Mammary epithelial cell (primary cell): ENCODE results near the genes GABRR3, CPOX, FILIP1L and TBC1D23.

GRCh38 chr3:89351498-89351830, 244.0 kb downstream of the EPHA3 start:
- CAGE, long polyA plus RNA, result no peak
- RRBS, result no CpG with 5 or more reads among the region's 8 CpGs

DNA sequence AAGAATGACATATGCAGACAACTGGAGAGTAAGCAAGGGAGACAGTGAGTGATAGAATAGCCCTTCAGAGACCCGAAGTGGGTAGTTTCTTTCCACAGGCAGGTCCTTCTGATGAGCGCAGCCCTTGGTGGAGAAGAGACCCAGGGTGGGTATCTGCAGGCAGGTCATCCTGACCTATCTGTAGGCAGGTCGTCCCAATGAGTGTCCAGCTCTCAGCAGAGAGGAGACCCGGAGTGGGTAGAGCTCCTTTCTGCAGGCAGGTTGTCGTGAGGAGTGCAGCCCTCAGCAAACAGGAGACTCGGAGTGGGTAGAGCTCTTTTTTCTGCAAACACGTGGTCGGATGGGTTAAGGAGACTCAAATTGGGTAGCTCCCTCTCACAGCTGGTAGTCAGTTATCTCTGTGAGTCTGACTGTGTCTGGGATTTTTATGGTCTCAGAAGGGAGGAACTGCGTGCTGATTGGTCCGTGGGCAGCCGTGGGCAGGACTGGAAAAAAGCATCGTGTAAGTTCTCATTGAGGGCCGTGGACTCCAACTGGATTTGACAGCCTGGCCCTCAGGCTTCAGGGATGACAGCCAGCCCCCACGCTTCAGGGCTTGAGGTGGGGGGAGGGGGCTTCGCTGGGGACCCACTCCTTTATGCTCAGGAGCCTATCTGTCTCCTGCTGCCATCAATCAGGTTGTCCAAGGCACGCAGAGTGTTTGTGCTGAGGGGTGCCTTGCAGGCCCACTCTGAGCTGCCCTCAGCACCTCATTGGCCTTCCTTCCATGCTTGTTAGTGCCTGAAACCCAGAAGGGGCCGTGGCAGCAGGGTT, 463.8 kb downstream of the EPHA3 start:
- CAGE, long polyA plus RNA, result no peak
- RRBS, result no CpG with 5 or more reads among the region's 17 CpGs

GRCh38 chr3:93884538-93885038, 89.1 kb downstream of the PROS1 start:
- CAGE, long polyA plus RNA, result no peak
- RRBS, result no CpG with 5 or more reads among the region's 3 CpGs

DNA sequence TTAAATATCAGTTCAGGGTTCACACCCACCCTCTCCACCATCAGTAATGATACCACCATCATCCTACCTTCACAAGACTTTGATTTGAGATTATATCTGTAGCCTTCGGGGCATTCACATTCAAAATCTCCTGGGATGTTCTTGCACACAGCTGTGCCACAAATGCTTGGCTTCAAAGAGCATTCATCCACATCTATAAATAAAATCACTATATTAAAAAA, 73.0 kb downstream of the PROS1 start:
- CAGE, long polyA plus RNA, result no peak
- RRBS, result no CpG with 5 or more reads among the region's 1 CpG

GRCh38 chr3:94647755-94648249, 584.9 kb downstream of the NSUN3 start:
- CAGE, long polyA plus RNA, result no peak
- RRBS, result no CpG with 5 or more reads among the region's 7 CpGs

GRCh38 chr3:95721802-95722352, 1092.5 kb upstream of the EPHA6 start:
- CAGE, long polyA plus RNA, result no peak
- RRBS, result no CpG with 5 or more reads among the region's 4 CpGs

- CAGE, long polyA plus RNA, result no peak
- RRBS, result 63% methylated on average over 2 of the region's 7 CpGs
Observed at GRCh38 chr3:97548085-97548508, 216.5 kb upstream of the ARL6 start.

DNA sequence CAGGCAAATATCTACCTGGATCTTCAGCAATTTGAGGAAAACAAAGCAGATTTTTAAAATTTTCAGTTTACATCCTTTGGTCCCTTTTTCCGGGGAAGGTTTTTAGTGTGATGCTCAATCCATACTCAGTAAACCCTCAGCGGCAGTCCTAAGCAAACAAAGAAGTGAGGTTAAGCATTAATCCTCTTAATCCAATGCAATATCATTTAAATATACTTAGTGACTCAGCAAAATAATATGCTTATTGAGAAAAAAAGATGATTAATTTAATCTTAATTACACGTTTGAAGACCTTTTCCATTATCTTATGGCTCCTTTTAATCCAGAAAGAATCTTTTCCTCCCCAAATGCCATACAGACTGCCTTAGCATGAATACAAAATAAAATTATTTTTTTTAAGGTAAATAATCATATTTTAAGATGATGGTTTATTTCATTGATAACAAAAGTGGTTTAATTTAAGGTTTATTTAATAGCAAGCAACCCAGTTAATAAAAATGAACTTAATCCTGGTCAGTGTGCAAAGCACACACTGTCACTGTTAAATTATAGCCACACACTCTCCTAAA, at the start of gene GABRR3:
TSS of gene GABRR3 (minus strand) at position 141 of the 569 bp plus-strand sequence.
- CAGE, long polyA plus RNA, result no peak
- RRBS, result no CpG with 5 or more reads among the region's 3 CpGs

DNA sequence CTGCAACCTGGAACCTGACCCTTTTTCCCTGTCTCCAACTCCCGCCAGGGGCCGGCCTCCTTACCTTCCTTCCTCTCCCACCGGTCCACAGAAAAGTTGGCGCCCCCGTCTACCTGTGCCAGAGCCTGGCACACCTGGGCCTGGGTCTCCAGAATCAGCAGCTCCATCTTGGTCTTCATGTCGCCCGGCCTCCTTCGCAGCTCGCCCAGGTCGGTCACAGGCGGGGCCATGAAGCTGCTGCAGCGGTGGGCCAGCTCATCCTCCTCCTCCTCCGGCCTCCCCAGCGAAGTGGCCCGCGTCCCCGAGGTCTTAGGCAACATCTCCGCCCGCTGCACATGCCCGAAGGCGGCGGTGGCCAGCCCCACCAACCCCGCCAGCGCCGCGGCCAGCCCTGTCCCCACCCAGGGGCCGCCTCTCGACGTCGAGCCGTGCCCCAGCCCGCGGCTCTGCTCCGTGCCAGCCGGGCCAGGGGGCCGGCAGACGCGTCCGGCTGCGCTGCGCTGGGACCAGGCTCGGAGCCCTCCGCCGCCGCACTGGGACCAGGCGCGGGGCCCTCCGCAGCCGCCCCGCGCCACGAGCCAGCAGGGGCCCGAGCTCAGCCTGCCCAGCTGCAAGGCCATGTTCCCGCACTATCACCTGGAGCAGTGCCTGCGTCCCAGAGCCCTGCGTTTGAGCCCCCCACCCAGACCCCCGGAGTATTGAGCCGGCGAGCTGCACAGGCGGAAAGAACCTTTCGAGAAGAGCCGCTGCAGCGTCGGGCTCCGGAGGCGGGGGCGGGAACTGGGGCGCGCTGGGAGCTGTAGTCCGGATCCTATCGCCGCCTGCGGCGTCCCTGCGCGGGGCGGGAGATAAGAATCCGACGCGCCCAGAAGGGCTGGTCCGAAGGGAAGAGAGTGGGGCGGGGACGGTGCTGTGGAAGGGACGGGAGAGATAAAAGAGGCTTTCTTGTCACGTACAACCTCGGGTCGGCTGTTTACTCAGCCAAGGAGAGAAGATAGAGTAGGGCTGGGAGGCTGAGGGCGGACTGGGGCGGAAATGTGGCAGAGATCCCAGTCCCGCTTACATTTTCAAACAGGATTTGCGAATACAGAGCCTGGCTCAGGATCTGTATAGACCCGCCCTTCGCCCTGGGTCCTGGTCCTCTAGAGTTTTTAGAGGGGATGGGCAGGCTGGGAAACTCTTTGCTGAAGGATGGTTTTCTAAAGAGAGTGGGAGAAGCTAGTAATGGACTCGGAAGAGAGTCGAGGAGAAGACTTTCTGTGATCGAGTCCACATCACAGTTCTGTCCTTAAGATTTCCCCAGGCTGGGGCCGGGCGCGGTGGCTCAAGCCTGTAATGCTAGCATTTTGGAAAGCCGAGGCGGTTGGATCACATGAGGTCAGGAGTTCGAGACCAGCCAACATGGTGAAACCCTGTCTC, at the start of gene CPOX:
TSS of gene CPOX (minus strand) at position 727 of the 1,419 bp plus-strand sequence.
- CAGE, long polyA plus RNA, result no peak
- RRBS, result 1% methylated on average over 23 of the region's 102 CpGs

DNA sequence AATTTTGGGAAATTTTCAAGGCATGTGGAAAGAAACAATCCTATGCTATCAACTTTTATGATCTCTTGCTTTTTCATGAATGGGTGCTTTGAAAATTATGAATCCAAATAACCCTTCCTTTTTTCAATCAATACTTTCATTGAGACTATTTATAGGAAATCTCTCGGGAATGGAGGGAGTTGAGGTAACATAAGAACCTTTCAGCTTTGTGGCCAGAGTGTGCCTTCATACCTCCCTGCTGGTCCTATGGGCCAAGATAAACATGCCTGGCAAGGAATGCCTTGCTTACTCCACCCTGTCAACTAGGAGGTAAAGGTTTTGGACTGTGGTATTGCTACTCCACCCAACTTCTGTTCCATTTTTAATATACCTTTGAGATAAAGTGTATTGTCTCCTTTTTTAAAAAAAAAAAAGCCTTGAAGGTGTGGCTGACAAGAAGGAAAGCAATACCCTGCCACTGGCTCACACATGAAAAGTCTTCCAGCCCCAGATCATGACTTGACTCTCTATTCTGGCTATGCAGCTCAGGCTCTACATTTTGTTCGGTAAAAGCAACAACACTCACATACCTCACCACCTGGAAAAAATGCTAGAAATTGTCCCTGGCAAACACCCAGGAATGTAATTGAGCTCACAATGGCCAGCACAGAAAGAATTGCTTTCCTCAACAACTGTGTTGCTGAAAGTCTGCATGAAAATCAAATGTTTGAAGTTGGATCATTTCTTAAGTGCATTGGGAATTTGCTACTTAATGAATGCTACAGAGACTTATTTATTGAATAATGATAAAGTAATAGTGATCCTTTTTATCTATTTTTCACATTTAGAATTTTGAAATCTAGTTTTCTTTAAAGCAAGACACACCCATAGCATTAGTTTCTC, 35.9 kb downstream of the COL8A1 start:
- CAGE, long polyA plus RNA, result no peak
- RRBS, result no CpG with 5 or more reads among the region's 2 CpGs

DNA sequence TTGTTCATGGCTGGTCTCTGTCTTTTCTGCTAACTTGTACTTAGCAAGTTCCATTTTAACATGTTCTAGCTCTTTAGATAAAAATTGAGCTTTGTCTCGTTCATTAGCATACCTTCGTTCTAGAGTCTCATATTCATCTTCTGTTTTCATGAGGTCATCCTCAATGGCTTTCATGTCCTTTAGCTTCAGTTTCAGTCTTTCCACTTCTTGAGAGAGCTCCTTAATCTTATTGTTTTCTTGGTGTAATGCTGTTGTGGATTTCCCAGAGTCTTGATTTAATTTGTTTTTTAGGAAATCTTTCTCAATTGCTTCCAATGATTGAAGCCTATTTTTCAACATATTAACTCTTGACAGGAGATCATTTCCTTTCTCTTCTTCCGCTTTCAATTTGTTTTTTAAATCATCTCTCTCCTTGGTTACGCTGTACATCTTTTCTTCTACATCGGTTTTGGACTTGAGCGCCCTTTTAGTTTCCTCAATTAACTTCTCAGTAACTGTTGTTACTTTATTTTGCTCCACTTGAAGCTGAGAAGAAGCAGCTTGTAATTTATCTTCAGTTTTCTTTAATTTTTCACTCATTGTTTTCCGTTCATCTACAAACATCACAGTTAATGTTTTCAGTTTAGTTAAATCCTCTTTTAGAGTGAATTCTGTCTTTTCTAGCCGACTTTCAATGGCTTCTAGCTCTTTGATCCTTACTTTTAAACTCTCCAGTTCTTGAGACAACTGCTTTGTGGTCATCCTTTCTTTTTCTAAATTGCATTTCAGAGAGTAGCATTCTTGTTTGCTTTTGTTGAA, 32.1 kb downstream of the CMSS1 start:
- CAGE, long polyA plus RNA, result no peak
- RRBS, result no CpG with 5 or more reads among the region's 8 CpGs

GRCh38 chr3:99862869-99863736, 45.4 kb downstream of the CMSS1 start:
- CAGE, long polyA plus RNA, result no peak
- RRBS, result no CpG with 5 or more reads among the region's 7 CpGs

- CAGE, long polyA plus RNA, result no peak
- RRBS, result no CpG with 5 or more reads among the region's 2 CpGs
Observed at GRCh38 chr3:99957448-99957987, 139.9 kb downstream of the CMSS1 start.

GRCh38 chr3:99966892-99967598, 147.3 kb downstream of the FILIP1L start:
- CAGE, long polyA plus RNA, result no peak
- RRBS, result no CpG with 5 or more reads among the region's 1 CpG

DNA sequence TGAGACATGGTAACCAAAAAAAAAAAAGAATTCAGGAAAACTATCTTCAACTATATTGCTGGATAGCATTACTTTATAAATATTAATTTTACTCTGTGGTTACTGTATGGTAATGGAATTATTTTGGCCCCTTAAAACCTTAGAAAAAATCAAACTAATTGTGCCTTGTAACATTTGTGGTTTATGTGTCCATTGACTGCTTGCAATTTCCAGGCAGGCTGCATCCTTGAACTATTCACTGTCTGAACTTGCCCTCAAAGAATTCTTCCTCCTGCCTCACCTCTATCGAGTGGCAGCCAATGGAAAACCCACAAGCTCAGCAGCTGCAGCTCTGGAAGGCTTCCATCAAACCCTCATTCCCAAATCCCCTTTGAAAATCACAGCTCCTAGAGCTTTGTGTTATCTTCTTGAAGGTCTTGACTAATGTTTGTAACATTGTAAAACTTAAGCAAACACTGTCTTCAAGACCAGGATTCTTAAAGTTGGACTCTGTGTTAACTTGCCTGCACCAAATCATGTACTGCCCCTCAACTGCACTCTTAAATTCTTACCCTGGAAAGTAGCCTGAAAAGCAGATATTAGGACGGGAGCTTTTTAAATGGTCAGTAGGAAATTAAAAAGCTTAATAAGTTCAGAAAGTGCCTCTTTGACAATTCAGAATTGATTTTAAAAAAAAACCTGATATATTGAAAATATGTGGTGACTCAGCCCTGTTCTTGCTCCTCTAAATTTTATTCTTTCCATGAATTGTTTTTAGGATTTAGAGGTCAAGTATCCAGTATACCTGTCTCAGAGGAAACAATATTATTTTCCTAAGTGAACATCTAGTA, 81.0 kb downstream of the FILIP1L start:
- CAGE, long polyA plus RNA, result no peak
- RRBS, result no CpG with 5 or more reads among the region's 2 CpGs

GRCh38 chr3:100114222-100115206, at the start of gene FILIP1L:
Gene FILIP1L, minus strand, starts transcription at chr3:100114501.
- CAGE, long polyA plus RNA, result no peak
- RRBS, result no CpG with 5 or more reads among the region's 8 CpGs

DNA sequence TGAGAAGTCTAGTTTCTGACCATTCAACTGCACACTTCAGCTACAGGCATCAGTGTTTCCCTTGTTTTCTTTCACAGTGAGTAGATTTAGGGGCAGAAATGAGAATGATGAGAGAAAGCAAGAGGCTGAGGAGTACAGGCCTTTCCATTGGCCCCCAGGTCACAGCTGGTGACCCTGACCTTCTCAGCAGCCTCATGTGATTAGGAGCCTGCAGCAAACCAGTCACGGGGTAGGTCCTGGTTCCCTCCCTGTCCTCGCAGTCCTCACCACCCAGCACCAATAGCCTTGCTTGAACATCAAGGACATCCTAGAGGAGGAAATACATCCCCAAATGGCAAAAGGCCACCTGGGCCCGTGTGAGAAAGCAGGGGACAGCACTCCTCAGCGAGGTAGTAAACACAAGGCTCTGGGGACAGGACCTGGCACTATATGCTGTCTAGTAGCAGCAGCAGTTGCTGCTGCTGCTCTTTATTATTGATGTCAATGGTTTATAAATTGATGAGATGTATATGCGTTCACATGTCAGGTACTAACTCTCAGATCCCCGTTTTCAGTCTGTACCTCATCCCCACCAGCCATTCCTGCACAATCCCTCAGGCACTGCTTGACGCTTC, 10.2 kb upstream of the FILIP1L start:
- CAGE, long polyA plus RNA, result no peak
- RRBS, result no CpG with 5 or more reads among the region's 7 CpGs

DNA sequence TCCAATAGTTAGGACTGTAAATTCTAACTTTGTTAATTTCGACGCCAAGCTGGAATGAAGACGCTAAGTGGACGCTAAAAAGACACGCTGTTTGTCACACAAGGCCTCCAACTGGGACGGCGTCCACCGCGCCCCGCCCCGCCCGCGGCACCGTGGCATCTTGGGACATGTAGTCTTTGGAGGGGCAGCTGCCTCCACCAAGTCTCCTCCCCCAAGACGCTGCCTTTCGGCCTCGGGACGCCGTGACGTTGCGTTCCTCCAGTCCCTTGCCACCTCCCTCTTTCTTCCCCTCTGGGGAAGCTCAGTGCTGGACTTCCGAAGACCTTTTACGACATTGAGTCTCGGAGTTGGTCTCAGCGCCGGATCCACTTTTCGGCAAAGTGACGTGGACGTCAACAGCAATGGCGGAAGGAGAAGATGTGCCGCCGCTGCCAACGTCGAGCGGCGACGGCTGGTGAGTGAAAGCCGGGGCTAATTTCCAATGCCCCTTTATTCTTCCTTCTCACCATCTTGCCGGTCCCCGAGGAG, at the start of gene TBC1D23:
TSS of gene TBC1D23 (plus strand) at position 375 of the 528 bp plus-strand sequence.
- CAGE, long polyA plus RNA, result no peak
- RRBS, result 5% methylated on average over 12 of the region's 40 CpGs

DNA sequence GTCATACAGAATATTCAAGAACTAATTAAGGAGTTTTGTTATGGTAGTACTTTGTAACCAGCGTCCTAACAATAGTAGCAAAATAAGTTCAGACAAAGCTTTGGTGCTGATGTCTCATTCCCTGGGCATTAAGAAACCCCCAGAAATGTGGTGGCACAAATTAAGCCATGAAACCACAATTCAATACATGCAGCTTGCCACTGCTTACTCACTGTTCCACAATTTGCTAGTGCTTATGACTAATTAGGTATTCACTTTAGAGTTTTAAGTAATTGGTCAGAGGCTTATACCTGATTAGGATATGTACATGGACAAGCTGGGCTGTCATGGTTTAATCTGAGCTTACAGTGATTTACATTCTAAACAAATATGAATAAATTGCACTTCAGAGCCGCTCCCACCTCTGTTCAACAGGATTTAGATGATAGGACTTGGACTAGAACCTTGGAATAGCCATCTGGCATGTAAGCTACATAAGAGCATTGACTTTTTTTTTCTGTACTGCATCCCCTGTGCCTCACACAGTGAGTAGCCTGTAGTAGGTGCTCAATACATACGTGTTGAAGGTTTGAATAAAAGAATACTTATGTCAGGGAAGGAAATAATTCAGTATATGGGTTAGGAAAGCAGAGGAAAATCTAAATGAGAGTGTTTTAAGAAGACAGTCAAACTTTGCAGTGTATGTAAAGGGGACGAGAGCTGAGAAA, 9.0 kb downstream of the TBC1D23 start:
- CAGE, long polyA plus RNA, result no peak
- RRBS, result no CpG with 5 or more reads among the region's 4 CpGs

DNA sequence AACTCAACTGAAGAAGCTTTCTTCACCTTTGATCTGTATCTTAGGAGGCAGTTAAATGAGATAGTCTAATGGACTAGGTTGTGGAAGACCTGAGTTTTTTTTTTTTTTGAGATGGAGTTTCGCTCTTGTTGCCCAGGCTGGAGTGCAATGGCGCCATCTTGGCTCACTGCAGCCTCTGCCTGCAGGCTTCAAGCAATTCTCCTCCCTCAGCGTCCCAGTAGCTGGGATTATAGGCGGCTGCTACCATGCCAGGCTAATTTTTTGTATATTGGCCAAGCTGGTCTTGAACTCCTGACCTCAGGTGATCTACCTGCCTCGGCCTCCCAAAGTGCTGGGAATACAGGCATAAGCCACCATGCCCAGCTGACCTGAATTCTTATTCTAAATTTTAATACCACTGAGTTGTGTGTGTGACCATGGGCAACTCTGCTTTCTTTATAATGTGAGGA, 2.1 kb downstream of the LNP1 start:
- CAGE, long polyA plus RNA, result no peak
- RRBS, result no CpG with 5 or more reads among the region's 5 CpGs